Thyroid gland (tissue), 7 donors: ENCODE measurements around the gene LGALS7.

GRCh38 chr19:38210952-38211590 is 13.0 kb downstream of the DPF1 start:
- PRO-cap, 2 experiments = no peak in any of the 2 experiments
- RAMPAGE, long total RNA, 5 experiments = no peak in any of the 5 experiments

DNA sequence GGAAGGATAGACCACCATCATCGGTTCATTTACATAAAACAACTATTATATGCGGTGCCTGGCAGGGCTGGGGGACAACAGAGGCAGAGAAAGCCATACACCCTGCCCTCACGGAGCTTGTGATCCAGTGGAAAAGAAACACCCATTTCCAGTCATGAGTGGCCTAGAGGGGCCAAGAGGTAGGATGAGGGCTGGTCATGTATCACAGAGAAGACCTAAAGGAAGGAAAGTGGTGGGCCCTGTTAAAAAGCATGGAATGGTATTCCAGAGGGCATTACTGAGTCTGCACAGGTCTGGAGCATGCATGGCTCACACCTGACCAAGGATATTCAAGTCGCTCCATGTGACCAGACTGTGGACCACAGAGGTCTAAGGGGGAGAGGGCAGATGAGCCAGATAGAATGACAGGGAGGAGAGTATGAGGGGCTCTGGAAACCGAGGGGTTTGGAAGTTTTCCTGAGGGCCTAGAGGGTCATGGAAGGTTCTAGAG is 2.0 kb upstream of the CATSPERG start:
- PRO-cap, 2 experiments = no peak in any of the 2 experiments
- RAMPAGE, long total RNA, 5 experiments = no peak in any of the 5 experiments

DNA sequence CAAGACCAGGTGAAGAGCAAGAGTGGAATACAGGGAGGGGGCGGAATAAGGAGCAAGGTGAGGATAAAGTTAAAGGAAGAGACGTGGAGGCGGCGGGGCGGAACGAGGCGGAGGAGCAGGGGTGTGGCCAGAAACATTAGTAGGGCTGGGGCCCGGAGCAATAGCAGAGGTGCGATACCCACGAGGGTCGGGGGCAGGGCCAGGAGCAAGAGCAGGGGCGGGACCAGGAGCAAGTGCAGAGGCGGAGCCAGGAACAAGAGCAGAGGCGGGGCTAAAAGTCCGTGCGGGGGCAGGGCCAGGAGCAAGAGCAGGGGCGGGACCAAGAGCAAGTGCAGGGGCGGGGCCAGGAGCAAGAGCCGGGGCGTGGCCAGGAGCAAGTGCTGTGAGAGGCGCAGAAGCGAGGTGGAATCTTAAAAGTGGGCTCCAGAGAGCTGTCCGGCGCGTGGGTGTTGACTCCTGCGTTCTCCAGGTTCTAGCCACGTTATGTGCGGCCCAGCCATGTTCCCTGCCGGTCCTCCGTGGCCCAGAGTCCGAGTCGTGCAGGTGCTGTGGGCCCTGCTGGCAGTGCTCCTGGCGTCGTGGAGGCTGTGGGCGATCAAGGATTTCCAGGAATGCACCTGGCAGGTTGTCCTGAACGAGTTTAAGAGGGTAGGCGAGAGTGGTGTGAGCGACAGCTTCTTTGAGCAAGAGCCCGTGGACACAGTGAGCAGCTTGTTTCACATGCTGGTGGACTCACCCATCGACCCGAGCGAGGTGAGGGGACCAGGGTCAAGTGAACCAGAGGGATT is 1.3 kb downstream of the CATSPERG start:
- PRO-cap, 2 experiments = peak in 2 of 2 experiments; most common plus-strand start position 352 of the sequence (in 1); most common minus-strand start position 138 of the sequence (in 2)
- RAMPAGE, long total RNA, 5 experiments = start-site peak on the plus strand in 3 of 5 experiments, centred at positions 371 to 495 of the sequence, 9 to 30 reads per replicate

DNA sequence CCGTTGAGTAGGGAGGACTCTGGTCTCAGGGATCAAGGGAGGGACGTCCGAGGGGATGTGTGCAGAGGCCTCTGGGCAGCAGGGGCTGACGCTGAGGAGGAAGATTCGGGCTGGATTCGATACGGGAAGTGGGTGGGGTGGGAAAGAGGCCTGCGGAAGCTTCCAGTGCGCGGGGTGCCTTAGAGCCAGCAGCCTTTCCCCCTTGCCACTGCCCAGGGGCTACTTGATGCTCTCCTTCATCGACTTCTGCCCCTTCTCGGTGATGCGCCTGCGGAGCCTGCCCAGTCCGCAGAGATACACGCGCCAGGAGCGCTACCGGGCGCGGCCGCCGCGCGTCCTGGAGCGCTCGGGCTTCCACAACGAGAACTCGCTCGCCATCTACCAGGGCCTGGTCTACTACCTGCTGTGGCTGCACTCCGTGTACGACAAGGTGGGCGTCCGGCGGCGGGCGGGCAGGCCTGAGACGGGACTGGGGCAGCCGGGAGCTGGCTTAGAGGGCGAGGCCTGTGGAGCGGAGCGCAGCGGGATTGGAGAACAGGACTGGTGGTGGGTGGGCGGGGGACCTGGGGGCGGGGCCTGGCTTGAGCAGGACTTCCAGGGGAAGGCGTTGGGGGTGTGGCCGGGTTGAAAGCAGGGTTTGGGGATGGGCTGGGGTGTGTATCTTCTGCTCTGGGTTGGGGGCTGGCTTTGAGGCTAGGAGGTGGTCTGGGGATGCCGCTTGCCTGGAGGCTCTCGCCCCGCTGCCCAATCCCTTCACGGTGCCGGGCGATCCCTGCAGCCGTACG is 12.7 kb upstream of the PSMD8 start:
- PRO-cap, 2 experiments = peak in 1 of 2 experiments; most common plus-strand start position 690 of the sequence (in 1)
- RAMPAGE, long total RNA, 5 experiments = no peak in any of the 5 experiments

DNA sequence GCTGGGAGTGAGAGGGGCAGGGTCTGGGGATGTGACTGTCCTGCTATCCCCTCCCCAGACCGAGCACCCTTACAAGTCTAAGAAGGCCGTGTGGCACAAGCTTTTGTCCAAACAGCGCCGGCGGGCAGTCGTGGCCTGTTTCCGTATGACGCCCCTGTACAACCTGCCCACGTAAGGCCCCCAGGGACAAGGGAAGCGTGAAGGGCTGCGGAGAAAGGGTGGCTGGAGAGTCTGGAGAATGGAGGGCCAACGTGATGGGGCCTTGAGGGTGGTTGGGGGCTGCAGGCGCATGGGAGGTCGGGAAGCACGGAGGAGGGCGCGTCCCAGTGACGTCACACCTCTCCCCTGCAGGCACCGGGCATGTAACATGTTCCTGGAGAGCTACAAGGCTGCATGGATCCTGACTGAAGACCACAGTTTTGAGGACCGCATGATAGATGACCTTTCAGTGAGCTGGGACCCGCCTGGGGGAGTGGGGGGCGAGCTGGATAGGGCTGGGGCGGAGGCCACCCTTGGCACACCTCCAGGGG is 89.4 kb downstream of the MAP4K1 start:
- PRO-cap, 2 experiments = no peak in any of the 2 experiments
- RAMPAGE, long total RNA, 5 experiments = no peak in any of the 5 experiments

DNA sequence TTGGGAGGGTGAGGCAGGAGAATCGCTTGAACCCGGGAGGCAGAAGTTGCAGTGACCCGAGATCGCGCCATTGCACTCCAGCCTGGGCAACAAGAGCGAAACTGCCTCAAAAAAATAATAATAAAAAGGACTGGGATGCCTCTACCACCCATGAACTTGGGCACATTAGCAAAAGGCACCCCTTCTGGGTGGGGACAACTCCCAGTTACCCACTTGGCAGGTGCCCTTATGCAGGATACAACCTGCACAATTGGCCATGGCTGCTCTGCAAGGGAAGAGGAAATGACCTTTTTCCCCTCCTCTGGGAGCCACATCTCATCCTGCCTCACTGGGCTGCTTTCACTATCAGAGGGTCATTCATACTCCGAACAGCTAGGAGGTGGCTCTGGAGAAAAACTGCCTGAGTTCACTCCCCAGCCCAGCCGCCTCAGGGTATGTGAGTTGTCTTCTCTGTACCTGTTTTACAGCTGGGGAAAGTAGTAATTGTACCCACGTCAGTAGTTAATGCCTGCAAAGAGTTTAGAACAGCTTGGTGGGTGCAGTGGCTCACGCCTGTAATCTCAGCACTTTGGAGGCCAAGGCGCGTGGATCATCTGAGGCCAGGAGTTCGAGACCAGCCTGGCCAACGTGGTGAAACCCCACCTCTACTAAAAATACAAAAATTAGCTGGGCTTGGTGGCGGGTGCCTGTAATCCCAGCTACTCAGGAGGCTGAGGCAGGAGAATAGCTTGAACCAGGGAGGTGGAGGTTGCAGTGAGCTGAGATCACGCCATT is 7.0 kb upstream of the ACTN4 start:
- PRO-cap, 2 experiments = peak in 1 of 2 experiments; most common plus-strand start position 345 of the sequence (in 1)
- RAMPAGE, long total RNA, 5 experiments = no peak in any of the 5 experiments

- PRO-cap, 2 experiments = peak in 2 of 2 experiments; most common plus-strand start chr19:38649985 (in 1); most common minus-strand start chr19:38649891 (in 2)
- RAMPAGE, long total RNA, 5 experiments = no peak in any of the 5 experiments
Measured at GRCh38 chr19:38649422-38650149, 2.1 kb downstream of the ACTN4 start.

DNA sequence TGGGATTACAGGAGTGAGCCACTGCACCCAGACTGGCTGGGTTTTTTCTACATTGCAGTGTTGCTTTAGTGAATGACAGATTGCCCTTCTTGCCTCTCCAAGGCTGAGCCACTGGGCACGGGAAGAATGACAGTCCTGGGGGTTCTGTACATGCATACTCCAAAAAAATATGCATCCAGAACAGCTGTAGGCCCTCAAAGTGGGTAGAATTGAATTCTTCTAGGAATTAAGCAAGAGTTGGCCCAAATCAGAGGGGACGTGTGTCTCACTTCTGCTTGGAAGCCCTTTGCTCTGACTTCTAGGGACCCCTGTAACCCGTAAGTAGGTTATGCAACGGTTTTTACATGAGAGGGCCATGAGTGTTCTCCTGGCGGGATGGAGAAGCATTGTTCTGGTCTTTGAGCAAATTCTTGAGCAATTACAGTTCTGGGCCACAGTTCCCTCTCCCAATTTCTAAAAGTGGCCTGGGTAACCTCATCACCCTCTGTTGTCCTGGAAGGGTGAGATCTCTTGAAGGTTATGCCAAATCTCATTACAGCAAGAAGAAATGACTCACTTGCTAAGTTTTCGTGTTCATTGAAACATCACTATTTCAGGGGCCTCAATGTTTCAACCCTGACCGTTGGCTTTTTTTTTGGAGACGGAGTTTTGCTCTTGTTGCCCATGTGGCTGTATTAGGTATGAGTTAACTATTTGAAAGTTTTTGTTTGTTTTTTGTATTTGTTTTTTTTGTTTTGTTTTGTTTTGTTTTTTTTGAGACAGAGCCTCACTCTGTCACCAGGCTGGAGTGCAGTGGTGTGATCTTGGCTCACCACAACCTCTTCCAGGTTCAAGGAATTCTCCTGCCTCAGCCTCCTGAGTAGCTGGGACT is 3.8 kb downstream of the ACTN4 start:
- PRO-cap, 2 experiments = peak in 1 of 2 experiments; most common plus-strand start position 417 of the sequence (in 1); most common minus-strand start position 288 of the sequence (in 1)
- RAMPAGE, long total RNA, 5 experiments = no peak in any of the 5 experiments

- PRO-cap, 2 experiments = peak in 2 of 2 experiments; most common plus-strand start chr19:38675036 (in 1); most common minus-strand start chr19:38674958 (in 2)
- RAMPAGE, long total RNA, 5 experiments = no peak in any of the 5 experiments
Measured at GRCh38 chr19:38674721-38675454, 27.4 kb downstream of the ACTN4 start.

- PRO-cap, 2 experiments = peak in 1 of 2 experiments; most common plus-strand start chr19:38682717 (in 1)
- RAMPAGE, long total RNA, 5 experiments = no peak in any of the 5 experiments
Measured at GRCh38 chr19:38682006-38682805, 34.8 kb downstream of the ACTN4 start.

GRCh38 chr19:38715532-38716011 is 28.7 kb downstream of the CAPN12 start:
- PRO-cap, 2 experiments = no peak in any of the 2 experiments
- RAMPAGE, long total RNA, 5 experiments = no peak in any of the 5 experiments

DNA sequence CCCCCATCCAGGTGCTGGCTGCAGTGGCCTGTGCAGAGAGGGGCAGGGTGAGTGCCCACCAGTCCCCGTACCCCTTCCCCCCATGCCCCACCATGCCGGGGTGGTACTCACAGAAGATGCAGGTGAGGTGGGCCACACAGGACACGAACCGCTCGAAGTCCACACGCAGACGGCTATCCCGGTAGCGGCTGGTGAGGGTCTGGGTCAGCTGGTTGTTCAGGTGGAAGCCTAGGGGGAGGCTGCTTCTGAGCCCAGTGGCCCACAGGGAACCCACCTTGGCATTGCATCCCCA is 13.3 kb downstream of the CAPN12 start:
- PRO-cap, 2 experiments = peak in 1 of 2 experiments; most common plus-strand start position 116 of the sequence (in 1)
- RAMPAGE, long total RNA, 5 experiments = no peak in any of the 5 experiments

DNA sequence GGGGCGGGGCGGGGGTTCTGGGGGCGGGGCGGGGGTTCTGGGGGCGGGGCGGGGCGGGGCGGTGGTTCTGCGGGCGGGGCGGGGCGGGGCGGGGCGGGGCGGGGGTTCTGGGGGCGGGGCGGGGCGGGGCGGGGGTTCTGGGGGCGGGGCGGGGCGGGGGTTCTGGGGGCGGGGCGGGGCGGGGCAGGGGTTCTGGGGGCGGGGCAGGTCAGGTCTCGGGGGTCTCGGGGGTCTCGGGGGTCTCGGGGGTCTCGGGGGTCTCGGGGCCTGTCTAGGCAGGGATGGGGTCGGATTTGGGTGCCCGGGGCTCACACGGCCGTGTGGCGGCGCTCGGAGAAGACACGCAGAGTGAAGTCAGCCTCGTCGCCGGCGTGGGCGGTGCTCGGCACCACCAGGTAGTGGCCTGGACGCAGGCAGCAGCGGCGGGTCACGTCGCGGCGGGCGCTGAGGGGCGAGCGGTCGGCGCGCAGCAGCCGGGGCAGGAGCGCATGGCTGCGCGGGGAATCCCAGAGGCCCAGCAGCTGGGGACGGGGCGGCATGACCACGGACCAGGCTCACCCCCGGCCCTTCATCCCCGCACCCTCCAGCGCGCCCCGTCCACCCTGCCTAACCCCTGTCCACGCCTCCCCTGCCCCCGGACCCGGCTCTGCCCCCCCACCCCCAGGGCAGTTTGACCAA is 8.3 kb downstream of the CAPN12 start:
- PRO-cap, 2 experiments = peak in 2 of 2 experiments; most common plus-strand start position 430 of the sequence (in 2); most common minus-strand start position 350 of the sequence (in 1)
- RAMPAGE, long total RNA, 5 experiments = no peak in any of the 5 experiments

GRCh38 chr19:38773425-38773761 is at the start of gene LGALS7:
Gene LGALS7 (minus strand): TSS chr19:38773517.
- PRO-cap, 2 experiments = no peak in any of the 2 experiments
- RAMPAGE, long total RNA, 5 experiments = no peak in any of the 5 experiments

GRCh38 chr19:38793175-38793656 is 4.2 kb downstream of the LGALS7B start:
- PRO-cap, 2 experiments = no peak in any of the 2 experiments
- RAMPAGE, long total RNA, 5 experiments = no peak in any of the 5 experiments

- PRO-cap, 2 experiments = no peak in any of the 2 experiments
- RAMPAGE, long total RNA, 5 experiments = no peak in any of the 5 experiments
Measured at GRCh38 chr19:38830838-38831594, 578 bp downstream of the ECH1 start.

GRCh38 chr19:38840566-38841354 is 9.0 kb downstream of the HNRNPL start:
- PRO-cap, 2 experiments = no peak in any of the 2 experiments
- RAMPAGE, long total RNA, 5 experiments = no peak in any of the 5 experiments

- PRO-cap, 2 experiments = no peak in any of the 2 experiments
- RAMPAGE, long total RNA, 5 experiments = no peak in any of the 5 experiments
Measured at GRCh38 chr19:38898781-38899141, 657 bp downstream of the SIRT2 start.

- PRO-cap, 2 experiments = no peak in any of the 2 experiments
- RAMPAGE, long total RNA, 5 experiments = no peak in any of the 5 experiments
Measured at GRCh38 chr19:38974678-38974941, 932 bp downstream of the FBXO17 start.

DNA sequence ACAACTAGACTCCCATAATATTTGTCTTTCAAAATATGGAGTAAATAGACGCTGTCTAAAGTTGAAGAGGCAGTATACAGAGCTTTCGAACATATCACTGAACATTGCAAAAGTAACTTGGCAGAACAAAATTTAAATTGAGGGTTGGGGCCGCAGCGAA is 720 bp downstream of the FBXO17 start:
- PRO-cap, 2 experiments = peak in 1 of 2 experiments; most common minus-strand start position 106 of the sequence (in 1)
- RAMPAGE, long total RNA, 5 experiments = no peak in any of the 5 experiments